Ovary (tissue), 7 donors: ENCODE measurements around the gene ERO1A.

- PRO-cap, 7 experiments, result peak in 6 of 7 experiments; most common plus-strand start chr14:50395622 (in 6)
- RAMPAGE, long total RNA, 2 experiments, result no peak in any of the 2 experiments
Observed at GRCh38 chr14:50395192-50395740, 1.4 kb downstream of the CDKL1 start.

- PRO-cap, 7 experiments, result peak in 4 of 7 experiments; most common plus-strand start chr14:50397379 (in 2); most common minus-strand start chr14:50397294 (in 4)
- RAMPAGE, long total RNA, 2 experiments, result no peak in any of the 2 experiments
Observed at GRCh38 chr14:50397182-50397888, 654 bp upstream of the CDKL1 start.

DNA sequence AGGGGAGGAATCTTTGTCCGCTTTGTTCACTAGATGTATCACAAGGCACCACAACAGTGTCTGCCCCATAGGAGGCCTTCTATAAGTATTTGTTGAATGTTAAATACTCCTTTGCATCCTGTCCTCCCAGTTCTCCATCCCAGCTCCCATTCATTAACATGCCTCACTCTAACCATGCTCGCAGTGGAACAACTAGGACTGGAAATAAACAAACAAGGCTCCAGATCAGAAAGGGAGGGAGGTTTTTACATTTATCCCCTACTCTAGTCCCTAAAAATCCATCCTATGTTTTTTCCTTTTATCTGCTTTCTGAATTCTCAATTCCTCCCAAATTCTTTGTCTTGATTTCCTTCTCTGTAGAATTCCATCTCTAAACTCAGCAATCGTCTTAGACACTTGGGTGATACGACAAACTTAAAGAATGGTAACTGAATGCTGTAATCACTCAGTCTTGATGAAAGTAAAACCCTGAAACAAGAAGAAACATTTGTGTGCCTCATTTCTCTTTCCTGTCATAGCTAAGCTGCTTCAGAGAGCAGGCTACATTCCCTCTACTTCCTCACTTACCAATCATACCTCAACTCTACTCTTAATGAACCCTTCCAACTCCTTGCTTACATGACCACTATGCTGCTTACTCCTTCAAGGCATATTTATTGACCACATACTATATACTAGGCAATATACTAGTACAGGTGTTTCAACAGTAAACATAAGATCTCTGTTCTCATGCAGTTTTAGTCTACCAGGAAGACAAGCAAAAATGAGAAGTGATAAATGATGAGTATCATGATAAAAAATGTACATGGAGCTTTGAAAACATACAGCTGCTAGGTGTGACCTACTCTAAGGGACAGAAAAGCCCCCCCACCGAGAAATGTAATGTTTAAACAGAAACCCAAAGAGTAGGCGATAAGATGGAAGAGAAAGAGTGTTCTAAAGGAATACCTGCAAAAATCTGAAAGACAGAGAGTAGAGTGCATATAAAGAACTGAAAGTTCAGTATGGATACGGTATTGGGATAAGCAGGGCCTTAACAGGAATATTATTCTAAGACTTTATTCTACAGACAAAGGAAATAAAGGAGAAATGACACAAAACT lies 8.3 kb downstream of the MAP4K5 start:
- PRO-cap, 7 experiments, result no peak in any of the 7 experiments
- RAMPAGE, long total RNA, 2 experiments, result no peak in any of the 2 experiments

GRCh38 chr14:50667115-50667607 lies 945 bp downstream of the SAV1 start:
- PRO-cap, 7 experiments, result peak in 6 of 7 experiments; most common plus-strand start chr14:50667388 (in 5); most common minus-strand start chr14:50667411 (in 6)
- RAMPAGE, long total RNA, 2 experiments, result no peak in any of the 2 experiments

DNA sequence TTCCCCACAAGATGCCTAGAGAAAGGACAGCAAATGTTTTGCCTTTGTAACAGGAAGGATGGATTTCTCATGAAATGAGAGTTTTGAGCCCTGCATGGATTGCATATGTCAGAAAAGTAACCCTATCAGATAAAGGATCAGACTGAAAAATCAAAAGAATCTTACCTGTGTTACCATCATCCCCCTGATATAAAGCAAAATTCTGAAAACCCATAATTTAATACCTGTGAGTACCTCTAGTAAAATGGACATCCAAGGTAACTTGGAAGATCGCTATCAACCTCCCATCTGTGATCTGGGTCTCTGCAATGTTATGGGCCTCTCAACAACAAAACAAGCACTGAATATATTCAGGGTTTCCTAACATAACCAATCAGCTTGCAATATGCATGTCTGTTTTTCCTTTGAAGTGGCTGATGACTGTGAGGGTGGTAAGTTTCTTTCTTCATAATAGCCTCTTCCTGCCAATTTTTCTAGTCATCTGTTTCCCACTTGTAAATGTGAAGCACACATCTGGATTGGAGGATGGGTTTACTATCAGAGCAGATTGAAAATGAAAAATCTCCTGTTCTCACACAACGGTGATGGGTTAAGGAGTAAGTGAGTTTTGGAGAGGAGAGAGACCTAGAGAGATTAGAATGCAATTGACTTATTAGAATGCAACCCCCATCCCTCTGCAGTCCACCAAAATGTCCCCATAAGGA lies 58.2 kb upstream of the SAV1 start:
- PRO-cap, 7 experiments, result no peak in any of the 7 experiments
- RAMPAGE, long total RNA, 2 experiments, result no peak in any of the 2 experiments

DNA sequence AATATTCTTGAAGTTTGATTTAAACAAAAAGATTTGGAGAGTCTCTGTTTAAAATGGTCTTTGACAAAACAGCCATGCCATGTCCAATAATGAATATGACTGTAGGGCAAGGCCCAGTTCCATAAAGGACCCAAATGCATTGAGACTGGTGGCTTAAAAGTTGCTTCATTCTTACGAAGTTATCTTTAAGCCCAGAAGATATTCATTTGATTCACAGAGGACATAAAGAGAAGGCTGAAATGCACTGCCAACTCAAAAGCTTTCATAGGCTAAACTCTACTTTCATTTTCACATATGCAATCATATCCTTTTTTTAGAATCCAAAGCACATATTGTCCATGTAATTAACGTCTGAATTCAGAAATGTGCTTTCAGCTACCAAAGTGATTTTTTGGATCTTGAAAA lies 71.6 kb upstream of the SAV1 start:
- PRO-cap, 7 experiments, result no peak in any of the 7 experiments
- RAMPAGE, long total RNA, 2 experiments, result no peak in any of the 2 experiments

DNA sequence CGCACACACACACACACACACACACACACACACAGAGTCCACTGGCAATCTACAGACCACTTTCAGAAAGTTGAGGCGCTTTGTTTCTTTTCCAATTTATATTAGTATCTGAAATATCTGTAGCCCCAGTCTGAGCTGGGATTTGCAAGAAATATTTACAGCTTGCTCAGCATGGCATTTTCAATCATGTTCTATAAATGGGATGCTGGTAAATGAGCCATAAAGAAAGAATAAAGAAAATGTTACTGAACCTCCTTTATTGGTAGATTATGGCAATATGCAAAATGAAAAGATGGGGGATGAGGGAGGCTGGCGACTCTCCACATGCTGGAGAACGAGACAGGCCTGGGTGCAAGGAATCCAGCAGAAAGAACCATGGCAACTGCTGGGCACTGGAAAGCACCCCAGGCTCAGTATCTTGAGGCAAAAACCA lies 39.1 kb downstream of the NIN start:
- PRO-cap, 7 experiments, result no peak in any of the 7 experiments
- RAMPAGE, long total RNA, 2 experiments, result no peak in any of the 2 experiments

- PRO-cap, 7 experiments, result no peak in any of the 7 experiments
- RAMPAGE, long total RNA, 2 experiments, result no peak in any of the 2 experiments
Observed at GRCh38 chr14:50835202-50835940, 4.4 kb upstream of the NIN start.

DNA sequence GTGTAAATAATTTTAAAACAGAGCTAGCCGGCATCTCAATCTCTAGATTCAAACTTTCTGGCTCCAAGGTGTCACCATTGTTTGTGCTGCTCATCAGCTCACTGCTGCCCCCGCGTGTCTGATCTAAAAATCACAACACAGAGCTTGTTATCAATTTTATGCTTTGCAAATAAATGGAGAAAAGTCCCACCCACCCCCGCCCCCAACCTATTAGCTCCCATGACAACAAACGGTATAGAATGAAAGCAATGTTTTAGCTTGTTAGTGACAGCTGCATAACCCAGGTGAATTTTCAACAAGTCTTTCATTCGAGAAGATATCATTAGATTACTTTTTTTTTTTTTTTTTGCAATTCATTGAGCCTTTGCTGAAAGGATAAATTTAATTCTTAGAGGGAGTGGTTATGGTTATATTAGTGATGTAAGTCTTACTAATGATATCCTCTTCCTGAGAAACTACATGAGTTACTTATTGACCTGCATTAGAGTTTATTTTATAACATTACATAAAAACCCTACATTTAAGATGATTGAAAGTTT lies 11.2 kb upstream of the ABHD12B start:
- PRO-cap, 7 experiments, result peak in 3 of 7 experiments; most common minus-strand start position 120 of the sequence (in 2)
- RAMPAGE, long total RNA, 2 experiments, result no peak in any of the 2 experiments

DNA sequence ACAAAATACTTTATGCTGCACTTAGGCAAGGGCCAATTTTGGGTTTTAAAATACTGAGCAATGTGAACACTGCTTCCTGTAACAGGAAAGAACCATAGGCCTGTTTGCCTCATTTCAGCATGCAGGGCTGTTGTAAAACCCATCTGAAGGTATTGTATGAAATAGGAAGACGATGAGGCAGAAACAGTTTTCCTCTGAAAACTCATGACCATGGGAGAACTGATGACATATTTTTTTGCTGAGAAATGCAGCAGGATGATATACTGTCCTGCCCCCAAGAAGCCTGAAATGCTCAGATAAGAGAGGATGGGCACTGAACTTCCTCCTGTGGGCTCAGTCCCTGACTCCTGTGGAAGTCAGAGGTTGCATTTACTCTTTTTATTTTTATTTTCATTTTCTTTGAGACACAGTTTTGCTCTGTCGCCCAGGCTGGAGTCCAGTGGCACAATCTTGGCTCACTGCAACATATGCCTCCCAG lies 17.4 kb downstream of the PYGL start:
- PRO-cap, 7 experiments, result no peak in any of the 7 experiments
- RAMPAGE, long total RNA, 2 experiments, result no peak in any of the 2 experiments

DNA sequence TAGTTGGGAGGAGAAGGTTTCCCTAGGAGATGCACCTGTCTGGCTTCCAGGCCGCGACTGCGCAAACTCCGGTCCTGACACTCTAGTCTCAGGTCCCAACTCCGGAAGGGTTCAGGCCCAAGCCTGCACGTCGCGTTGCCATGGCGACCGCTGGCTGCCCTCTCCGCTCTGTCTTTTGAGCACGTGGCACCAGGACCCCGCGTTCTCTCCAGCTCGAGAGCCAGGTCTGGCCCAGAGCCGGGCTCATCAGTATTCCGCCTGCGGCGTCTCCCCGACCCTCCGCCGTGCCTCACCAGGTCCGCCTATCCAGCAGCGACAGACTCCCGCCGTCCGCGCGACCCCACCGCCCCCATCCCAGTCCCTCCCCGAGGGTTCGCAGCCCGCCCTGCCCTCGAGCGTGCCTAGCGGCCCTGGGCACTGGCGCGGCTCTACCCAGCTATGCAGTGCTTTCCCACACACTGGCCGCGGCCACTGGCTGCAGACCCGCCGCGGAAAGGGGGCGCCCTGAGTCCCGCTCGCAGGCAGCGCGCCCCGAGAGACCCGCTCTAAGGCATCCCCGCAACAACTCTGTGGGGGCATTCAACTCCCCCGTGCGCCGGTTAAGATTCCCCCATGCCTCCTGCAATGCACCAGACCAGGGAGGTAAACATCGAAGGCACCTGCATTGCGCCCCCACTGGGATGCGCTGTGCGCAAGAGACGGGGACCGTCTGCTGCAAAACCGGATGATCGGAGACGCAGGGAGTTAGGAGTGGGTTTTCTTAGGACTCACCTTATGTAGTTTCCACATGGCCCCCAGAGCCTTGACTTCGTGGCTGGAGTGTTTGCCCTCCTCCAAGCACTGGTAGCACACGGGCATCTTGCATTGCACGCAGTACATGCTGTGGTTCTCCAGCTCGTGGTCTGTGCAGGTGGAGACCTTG lies 1.3 kb downstream of the TRIM9 start:
- PRO-cap, 7 experiments, result peak in 1 of 7 experiments; most common minus-strand start position 336 of the sequence (in 1)
- RAMPAGE, long total RNA, 2 experiments, result no peak in any of the 2 experiments

- PRO-cap, 7 experiments, result no peak in any of the 7 experiments
- RAMPAGE, long total RNA, 2 experiments, result no peak in any of the 2 experiments
Observed at GRCh38 chr14:51575818-51576566, 75.7 kb upstream of the FRMD6 start.

- PRO-cap, 7 experiments, result no peak in any of the 7 experiments
- RAMPAGE, long total RNA, 2 experiments, result no peak in any of the 2 experiments
Observed at GRCh38 chr14:51789583-51789999, 70.8 kb upstream of the GNG2 start.

GRCh38 chr14:51869290-51870154 lies 9.1 kb downstream of the GNG2 start:
- PRO-cap, 7 experiments, result no peak in any of the 7 experiments
- RAMPAGE, long total RNA, 2 experiments, result no peak in any of the 2 experiments

DNA sequence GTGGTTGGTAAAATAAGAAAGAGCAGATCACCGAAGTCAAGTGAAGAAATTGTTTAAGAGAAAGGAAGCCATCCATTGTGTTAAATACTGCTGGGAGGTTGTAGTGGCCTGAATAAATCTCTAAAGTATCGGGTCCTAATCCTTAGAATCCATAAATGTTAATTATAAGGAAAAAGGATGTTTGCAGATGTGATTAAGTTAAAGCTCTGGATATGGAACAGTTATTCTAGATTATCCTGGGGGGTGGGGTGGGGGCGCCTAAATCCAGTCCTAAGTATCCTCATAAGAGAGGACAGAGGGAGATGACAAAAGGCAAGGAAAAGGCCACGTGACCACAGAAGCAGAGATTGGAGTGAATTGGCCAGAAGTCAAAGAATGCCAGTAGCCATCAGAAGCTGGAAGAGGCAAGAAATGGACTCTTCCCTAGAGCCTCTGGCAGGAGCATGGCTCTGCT lies 56.7 kb upstream of the RTRAF start:
- PRO-cap, 7 experiments, result no peak in any of the 7 experiments
- RAMPAGE, long total RNA, 2 experiments, result no peak in any of the 2 experiments

DNA sequence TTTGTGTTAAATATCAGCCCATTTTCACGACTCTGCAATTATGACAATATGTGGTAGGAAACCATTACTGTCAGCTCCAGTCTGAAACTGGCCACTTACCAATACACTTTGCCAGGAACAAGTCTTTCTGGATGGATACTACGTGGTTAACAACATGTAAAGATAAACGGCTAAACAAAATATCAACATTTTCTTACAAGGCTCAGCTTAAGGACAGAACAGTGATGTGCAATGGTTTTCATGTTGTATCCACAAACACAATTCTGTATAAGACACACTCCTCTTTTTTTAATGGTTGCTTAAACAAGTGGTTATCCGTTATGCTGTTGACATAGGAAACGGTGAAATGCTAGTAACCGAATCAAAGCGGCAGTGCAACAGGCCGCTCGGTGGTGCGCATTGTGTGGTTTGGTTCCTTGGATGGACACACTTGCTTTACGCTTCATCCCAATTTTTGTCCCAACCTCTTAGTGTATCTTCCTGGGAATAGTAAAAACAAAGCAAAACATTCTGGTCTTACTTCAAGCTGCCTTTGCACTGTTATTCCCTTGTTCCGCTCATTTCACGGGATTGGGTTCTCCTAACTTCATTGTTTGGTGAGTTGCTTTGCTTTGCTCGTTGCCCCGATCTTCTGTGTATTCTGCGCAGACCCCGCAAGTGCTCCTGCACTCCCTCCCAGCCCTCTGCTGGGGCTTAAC lies 690 bp upstream of the PTGER2 start:
- PRO-cap, 7 experiments, result peak in 4 of 7 experiments; most common plus-strand start position 372 of the sequence (in 3)
- RAMPAGE, long total RNA, 2 experiments, result no peak in any of the 2 experiments

DNA sequence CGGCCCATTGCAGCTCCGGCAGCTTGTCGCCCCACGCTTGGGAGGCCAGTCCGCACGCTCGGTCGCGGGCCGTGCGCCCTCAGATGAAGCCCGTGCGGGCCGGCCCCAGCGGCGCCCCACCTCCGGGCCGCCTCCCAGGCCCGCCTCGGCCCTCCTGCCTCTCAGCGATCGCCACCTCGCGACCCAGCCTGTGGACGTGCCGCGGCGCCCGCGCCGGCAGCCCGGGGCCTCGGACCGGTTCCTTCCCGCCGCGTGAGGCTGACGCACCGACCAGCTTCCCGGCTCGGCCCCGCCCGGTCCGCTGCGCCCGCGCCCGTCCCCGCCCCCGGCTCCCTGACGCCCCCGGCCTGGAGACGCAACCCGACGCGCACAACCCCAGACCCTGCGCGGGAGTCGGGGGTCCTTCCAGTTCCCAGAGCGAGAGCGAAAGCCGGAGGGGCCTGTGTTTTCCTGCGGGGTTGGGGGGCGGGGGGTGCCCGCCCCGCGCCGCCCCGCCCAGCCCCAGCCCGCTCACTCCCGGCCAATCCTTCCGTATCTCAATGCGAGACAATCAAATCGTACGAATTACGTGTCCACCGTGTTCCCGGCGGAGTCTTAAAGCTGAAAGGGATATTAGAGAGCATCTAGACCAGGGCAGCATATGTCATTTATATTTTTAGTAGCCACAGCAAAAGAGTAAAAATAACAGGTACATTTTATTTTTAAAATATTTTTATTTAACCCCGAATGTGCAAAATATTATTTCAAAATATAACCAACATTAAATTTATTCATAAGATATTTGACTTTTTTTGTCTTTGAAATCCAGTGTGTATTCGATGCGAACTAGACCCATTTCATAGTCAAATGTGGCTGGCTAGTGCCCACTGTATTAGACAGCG lies at the start of gene ERO1A:
TSS of gene ERO1A (minus strand) at position 85 of the 881 bp plus-strand sequence.
- PRO-cap, 7 experiments, result peak in 7 of 7 experiments; most common plus-strand start position 336 of the sequence (in 5); most common minus-strand start position 425 of the sequence (in 6)
- RAMPAGE, long total RNA, 2 experiments, result no peak in any of the 2 experiments

GRCh38 chr14:52877674-52878131 lies 73.1 kb downstream of the FERMT2 start:
- PRO-cap, 7 experiments, result no peak in any of the 7 experiments
- RAMPAGE, long total RNA, 2 experiments, result no peak in any of the 2 experiments

- PRO-cap, 7 experiments, result peak in 6 of 7 experiments; most common plus-strand start chr14:52951847 (in 2); most common minus-strand start chr14:52951818 (in 6)
- RAMPAGE, long total RNA, 2 experiments, result no peak in any of the 2 experiments
Observed at GRCh38 chr14:52951509-52951997, 703 bp upstream of the FERMT2 start.

GRCh38 chr14:52960461-52961166 lies 9.8 kb upstream of the FERMT2 start:
- PRO-cap, 7 experiments, result peak in 2 of 7 experiments; most common plus-strand start chr14:52960817 (in 1)
- RAMPAGE, long total RNA, 2 experiments, result no peak in any of the 2 experiments